ENCODE data around the gene ASZ1.

DNA sequence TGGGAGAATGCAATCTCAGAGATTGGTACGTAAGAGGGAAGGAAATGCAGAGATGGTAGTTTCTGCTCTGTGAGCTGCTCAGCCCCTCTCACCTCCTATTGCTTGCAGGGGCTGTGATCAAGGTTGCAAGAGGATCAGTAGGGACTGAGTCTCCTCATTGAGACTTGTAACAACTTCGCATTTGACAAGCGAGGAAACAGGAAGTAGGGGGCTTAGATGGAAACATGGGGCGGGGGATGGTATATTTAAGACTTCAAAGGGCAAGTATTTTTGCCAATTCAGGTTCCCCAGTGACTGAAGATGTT, 28.3 kb upstream of the IFRD1 start:
- RRBS: no CpG with 5 or more reads among the region's 4 CpGs

DNA sequence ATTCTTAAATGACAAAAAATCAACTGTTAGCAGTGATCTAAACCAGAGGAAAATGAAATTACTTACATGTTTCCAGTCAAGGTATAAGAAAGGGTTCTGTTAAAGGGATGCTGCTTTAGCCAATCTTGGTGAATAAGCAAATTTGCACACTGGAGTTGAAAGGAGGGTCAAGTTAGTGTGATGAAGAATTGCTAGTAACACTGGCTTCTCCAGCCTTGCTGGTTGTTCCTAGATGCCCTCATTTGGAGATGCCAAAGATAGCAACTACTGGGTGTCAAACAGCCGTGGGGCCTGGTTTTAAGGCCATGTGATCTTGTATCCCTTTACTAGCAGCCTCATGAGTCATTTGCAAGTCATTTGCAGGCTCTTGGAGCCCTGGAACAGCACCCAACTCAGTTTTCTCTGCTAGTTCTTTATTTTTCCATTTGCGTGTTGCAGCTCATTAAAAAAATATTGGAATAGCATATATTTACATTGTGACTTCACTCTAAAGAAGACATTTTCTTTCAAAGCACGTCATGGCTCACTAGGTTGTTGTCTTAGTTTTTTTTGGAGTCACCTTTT, 1.0 kb downstream of the LSMEM1 start:
- RRBS: no CpG with 5 or more reads among the region's 3 CpGs

DNA sequence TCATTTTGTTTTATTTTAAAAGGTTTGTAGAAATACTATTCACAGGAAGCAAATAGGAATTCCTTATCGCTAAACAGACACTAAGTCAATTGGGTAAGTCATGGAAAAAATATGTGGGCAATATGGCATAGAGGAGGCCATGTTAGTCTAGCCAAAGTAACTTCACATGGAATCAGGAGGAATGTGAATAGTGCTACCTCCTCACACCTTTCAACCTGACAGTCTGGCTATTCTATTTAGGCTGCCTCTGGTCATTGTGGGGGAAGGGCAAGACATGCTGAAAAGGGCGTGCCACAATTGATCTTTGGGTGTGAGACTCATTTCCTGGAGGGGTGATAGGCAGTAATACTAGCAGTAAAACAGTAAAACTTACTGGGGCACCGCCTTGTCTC, 88.9 kb downstream of the TMEM168 start:
- RRBS: no CpG with 5 or more reads among the region's 3 CpGs

- RRBS: no CpG with 5 or more reads among the region's 13 CpGs
Observed at GRCh38 chr7:113099895-113100924, 13.6 kb upstream of the GPR85 start.

GRCh38 chr7:116150528-116151068, 59.7 kb upstream of the TES start:
- RRBS: no CpG with 5 or more reads among the region's 2 CpGs

DNA sequence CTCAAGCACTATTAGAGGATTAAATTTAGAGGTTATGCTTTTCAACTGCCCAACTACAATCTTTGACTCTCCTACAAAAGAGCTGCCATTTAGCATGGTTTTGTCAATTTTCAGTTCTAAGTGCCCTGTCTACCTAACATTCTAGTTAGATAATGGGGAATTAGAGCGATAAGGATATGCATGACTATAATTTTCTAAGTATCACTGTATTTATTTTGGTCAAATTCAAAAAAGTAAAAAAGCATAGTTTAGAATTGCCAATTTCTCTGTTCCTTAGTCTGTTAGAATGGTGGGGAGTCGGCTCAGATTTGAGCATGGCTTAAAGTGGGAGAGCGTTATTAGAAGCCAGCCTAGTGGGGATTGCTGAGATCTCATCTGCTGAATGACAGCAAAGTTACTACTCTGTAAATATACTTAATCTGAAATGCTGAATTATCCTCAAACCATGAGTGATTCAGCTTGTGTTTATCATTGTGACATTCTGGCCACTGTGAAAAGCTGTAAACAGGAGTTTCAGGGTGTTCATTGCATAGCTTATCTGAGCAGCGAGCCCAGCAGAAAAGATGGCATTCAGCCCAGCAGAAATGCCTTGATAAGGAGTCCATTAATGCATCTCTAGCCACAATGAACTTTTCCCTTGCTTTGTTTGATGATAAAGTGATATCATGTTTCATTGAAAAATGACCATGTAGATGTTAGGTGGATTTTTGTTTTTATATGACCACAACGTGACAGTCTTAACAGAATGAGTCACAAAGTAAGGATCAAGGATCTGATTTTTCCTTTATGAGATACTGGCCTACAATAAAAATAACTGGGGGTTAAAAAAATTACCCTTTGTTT, 7.6 kb downstream of the TES start:
- RRBS: no CpG with 5 or more reads among the region's 5 CpGs

DNA sequence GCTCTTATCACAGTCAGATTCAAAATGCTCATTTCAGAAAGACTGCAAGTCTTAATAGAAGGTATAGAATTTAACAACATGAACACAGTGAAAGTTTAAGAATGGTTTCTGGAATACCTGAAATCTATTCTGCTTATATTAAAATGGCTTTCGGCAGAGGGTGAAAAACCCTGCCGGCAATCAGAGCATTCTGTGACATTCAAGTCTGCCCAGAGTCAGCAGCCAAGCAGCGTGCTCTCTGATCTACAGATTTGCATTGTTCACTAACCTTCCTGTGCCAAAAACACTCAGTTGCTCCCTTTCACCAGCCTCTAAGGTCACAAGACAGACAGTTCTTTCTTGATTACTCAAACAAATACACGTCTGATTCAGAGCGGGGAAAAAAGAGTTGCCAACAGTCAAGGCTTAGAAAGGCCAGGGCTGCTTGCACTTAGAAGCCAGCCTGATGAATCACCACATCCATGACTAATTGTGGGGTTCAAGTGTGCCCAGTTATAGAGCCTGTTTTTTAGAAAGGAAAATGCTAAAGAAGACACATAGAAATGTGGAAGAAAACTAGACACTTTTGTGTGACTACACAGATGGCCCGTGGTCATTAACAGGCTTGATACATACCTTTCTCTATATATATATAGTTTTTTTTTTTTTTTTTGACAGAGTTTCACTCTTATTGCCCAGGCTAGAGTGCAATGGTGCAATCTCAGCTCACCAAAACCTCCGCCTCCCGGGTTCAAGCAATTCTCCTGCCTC, 106.9 kb downstream of the TES start:
- RRBS: no CpG with 5 or more reads among the region's 8 CpGs

- RRBS: no CpG with 5 or more reads among the region's 4 CpGs
Observed at GRCh38 chr7:116408594-116408921, 91.0 kb upstream of the CAV2 start.

- RRBS: no CpG with 5 or more reads among the region's 6 CpGs
Observed at GRCh38 chr7:116458816-116459187, 40.7 kb upstream of the CAV2 start.

GRCh38 chr7:116527890-116528775, 3.3 kb downstream of the CAV1 start:
- RRBS: no CpG with 5 or more reads among the region's 3 CpGs

- RRBS: no CpG with 5 or more reads among the region's 10 CpGs
Observed at GRCh38 chr7:116630780-116631304, 41.2 kb upstream of the MET start.

- RRBS: no CpG with 5 or more reads among the region's 10 CpGs
Observed at GRCh38 chr7:116633435-116634047, 38.5 kb upstream of the MET start.

DNA sequence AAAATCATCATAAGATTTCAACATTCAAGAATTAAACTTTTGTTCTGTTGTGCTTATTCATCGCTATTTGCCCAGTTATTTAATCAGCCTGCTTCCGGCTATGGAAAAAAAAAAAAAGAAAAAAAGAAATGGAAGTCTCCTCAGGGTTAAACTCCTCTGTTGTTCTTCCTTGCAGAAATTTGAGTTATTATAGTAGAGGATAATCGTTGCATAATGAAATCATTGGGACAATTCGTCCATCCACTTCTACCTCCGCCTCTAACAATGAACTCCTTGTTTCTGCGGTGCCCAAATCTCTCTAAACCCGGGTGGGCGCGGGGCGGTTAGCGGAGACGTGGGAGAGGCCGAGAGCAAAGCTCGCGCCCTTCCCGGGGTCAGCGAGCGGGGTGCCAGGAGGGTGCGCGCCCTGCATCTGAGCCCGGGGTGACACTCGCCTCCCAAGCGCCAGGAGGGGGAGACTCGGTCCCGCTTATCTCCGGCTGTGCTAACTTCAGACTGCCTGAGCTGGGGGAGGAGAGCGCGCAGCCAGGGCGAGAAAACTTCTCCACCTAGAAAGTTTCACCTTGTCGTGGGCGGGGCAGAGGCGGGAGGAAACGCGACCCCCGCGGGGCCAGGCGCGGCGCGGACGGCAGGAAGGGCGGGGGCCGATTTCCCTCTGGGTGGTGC, 397 bp upstream of the MET start:
- RRBS: 2% methylated on average over 20 of the region's 43 CpGs

- RRBS: no CpG with 5 or more reads among the region's 10 CpGs
Observed at GRCh38 chr7:116716541-116717126, 44.6 kb downstream of the MET start.

- RRBS: no CpG with 5 or more reads among the region's 1 CpG
Observed at GRCh38 chr7:117026490-117027021, 73.3 kb downstream of the ST7 start.

- RRBS: no CpG with 5 or more reads among the region's 1 CpG
Observed at GRCh38 chr7:117382009-117382321, 45.3 kb downstream of the ASZ1 start.

- RRBS: no CpG with 5 or more reads among the region's 52 CpGs
Observed at GRCh38 chr7:117427151-117427969, at the start of gene ASZ1. Gene ASZ1, minus strand, starts transcription at chr7:117427493.

- RRBS: no CpG with 5 or more reads among the region's 5 CpGs
Observed at GRCh38 chr7:117830436-117830934, 42.8 kb downstream of the CTTNBP2 start.

- RRBS: no CpG with 5 or more reads among the region's 5 CpGs
Observed at GRCh38 chr7:119472391-119472699, 800.6 kb upstream of the KCND2 start.